Left colon (tissue), 1 donor: Measurements from ENCODE around the gene C17orf113.

GRCh38 chr17:41965603-41966410 lies 788 bp upstream of the CNP start:
- PRO-cap, result bidirectional peak, plus-strand start at chr17:41966032, minus-strand start at chr17:41965839

DNA sequence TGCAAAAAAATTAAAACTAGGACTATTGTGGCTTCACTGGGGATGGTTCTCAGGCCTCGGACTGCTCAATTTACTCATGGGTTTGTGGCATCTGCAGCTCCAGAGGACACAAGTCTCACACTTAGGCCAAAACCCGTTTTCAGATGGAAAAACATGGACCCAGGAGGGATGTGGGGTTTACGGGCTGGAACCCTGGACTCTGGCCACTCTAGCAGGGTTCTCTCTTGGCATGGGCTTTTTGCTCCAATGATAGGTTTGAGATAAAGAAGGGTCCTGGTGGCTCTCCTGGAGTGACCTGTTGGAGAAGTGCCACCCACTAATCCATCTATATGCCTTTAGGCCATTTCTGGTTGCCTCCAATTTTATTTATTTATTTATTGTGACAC lies 2.6 kb downstream of the CNP start:
- PRO-cap, result no peak

GRCh38 chr17:41984497-41984841 lies 17.9 kb downstream of the CNP start:
- PRO-cap, result no peak

DNA sequence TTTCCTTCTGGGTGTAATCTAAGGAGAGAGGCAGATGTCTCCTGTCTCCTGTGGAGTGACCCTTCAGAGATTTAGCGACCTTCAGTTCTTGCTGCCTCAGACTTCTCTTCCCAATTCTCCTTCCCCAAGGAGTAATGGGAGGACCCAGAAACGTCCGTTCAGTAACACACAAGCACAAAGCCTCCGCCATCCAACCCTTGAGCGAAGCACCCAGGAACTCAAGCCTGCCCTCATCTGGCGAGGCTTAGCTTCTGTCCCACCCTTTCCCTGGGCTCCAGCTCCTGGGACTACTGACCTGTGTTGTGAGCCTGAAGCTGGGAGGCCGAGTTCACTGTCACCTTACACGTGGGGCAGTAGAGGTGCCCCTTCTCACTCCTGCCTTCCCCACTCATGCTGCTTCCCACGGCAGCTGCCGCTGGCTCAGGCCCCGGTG lies 8.6 kb downstream of the NKIRAS2 start:
- PRO-cap, result no peak

GRCh38 chr17:42039757-42040625 lies 10.4 kb downstream of the C17orf113 start:
- PRO-cap, result unidirectional peak, minus-strand start at chr17:42039813

GRCh38 chr17:42050316-42051359 lies at the start of gene C17orf113:
Gene C17orf113, minus strand, starts transcription at chr17:42050601.
- PRO-cap, result bidirectional peak, plus-strand start at chr17:42050812, minus-strand start at chr17:42050556

DNA sequence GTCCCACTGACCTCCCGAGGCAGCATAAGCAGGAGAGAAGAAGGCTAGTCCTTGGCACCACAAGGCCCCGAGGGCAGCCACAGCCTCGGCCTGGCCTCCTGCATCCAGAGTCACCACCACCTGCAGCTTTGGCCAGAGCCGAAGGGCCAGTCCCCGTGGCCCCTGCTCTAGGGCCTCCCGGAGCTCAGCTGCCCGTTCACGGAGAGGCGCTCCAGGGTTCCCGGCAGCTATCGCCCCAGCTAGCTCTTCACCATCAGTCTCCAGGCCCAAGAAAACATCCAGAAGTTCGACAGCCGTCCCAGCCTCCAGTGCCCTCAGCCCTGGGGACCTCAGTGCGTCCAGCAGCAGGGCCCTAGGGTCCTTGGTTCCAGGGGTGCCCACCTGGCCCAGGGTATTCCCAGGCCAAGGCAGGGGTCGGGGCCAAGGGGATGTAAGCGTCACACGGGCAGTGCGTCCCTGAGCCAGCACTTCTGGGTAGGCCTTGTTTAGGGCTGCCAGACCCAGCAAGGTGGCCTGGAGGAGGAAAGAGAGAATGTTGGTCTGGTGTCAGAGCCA lies 2.0 kb downstream of the GHDC start:
- PRO-cap, result no peak

- PRO-cap, result no peak
Observed at GRCh38 chr17:42193187-42193772, 1.0 kb downstream of the GHDC start.

DNA sequence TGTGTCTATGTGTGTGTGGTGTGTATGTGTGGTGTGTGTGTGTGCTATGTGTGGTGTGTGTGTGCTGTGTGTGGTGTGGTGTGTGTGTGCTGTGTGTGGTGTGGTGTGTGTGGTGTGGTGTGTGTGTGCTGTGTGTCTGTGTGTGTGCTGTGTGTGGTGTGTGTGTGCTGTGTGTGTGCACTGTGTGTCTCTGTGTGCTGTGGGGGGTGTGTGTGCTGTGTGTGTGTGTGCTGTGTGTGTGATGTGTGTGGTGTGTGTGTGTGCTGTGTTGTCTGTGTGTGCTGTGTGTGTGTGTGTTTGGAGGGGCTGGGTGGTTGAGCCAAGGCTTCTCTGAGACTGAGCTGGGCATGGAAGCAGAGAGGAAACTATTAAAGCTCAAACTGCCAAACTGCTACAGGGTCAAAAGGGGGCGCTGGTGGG lies 27.6 kb upstream of the GHDC start:
- PRO-cap, result no peak

DNA sequence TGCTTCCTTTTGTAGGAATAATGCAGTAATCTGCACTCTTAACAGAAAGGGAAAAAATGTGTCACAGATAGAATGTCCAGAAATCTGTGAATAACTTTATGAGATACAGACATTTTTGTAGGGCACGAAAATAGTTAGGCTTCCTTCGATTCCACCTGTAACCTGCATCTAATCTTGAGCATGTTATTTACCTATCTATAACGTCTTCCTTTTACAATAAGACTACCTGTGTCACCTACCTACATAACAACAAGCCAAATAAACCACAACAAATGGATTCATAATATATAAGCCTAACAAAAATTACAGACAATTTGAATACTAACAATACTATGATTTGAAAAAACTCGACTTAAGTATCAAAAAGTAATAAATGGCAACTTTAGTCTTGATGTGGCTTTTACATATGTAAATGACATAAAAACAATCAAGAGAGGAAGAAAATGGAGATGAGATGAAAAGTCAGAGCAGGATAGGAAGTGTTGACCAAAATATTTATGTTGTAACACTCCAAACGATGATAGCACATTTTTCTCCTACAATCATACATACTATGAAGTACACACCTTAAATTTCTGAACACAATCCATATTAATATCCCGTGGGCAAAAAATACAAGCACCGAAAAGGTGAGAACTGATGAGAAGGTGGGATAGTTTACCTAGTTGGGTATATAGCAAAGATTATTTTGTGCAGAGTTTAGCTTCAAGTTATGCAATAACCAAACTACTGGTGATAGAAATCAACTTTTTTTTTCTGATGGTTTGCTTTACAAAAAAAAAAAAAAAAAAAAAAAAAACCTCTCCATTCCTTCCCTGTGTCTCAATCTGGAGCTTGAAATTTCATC lies 2.5 kb downstream of the STAT5B start:
- PRO-cap, result no peak

DNA sequence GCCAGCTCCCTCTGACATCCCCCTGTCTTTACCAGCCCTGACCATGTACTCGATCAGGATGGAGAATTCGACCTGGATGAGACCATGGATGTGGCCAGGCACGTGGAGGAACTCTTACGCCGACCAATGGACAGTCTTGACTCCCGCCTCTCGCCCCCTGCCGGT lies 22.1 kb downstream of the STAT5A start:
- PRO-cap, result no peak

DNA sequence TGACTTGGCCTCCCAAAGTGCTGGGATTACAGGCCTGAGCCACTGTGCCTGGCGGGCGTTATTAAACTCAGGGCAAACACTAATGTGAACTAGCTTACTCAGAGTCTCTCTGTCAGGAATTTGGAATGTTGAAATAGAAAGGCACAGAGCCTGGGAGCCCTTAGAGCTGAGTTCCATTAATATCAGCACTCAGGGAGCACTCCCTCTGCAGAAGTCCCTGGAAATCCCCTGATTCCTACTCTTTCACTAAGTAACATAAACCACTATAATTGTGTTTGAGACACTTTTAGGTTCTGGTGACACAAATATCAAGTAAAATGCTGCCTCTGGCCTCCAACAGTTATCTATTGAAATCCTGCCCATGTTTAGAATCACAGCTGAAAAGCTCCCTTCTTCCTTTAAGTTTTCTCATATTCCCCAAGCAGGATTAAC lies 10.2 kb upstream of the STAT3 start:
- PRO-cap, result no peak

- PRO-cap, result unidirectional peak, plus-strand start at chr17:42400380
Observed at GRCh38 chr17:42400075-42401106, 12.1 kb upstream of the STAT3 start.

DNA sequence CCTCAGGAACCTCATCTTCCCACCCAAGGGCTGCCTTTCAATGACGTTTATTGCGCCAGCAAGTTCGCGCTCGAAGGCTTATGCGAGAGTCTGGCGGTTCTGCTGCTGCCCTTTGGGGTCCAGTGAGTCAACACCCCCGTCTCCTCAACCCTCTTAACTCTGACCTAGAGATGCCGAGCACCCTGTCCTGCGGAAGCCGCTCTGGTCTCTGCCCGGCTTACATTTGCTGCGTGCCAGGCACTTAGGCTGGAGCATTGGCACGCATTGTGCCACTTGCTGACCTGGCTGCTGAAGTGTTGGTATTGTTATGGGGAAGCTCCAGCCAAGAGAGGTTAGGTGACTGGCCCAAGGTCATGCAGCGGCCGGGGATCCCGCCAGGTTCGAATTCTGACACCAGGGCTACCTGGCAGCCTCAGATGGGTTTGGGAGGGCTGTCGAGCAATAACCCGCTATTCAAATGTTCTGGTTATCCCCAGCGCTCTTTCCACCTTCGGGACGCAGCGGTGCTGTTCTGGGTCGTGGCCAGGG lies 5.1 kb upstream of the HSD17B1 start:
- PRO-cap, result no peak

DNA sequence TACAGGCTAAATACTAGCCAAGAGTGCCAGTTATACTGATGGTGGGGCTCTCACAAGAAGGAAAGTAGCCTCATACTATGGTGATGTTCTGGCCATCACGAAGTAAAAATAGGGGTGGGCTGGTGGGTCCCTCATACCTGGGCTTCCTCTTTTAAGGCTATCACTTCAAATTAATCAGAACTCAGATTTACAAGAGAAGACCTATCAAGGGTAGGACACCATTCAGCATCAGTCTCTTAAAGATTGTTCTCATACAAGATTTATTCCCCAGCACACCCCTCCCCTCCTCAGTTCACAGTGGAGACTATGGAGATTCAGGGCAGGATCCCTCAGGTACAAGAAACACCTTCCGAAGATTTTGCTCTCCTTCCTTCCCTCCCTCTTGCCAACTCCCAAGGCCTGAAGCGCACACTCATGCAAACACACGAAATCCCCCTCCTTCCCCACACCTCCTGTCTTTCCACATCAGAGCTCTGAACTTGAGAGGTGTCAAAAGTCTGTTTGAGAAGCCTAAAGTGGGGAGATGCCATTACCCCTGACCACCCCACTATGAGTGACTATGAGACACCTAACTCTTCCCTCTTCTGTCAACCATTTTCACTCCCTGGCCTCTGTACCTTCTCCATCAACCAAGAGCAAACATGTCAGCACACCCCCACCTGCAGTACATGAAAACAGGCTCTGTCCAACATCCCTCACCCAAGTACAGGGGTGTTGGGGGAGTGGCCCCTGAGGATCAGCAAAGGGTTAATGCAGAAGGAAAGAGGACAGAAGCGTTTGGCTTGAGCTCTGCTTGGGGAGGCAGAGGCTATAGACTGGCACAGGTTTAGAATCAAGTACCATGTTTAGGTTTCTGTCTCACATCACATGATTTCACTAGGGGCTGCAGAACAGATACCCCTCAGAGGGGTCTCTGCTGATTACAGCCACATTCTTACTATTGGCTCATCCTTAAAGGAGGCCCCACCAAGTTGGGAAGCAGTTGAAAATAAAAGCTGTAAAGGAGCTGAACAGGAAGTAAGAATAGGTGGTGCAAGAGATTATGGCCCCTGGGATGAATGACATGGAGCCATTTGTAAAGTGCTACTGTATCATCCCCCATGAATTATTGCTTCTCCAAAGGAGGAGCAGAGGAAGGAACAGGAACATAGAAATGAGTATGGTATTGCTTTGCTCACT lies 2.1 kb upstream of the PSMC3IP start:
- PRO-cap, result no peak

GRCh38 chr17:42749642-42750016 lies 4.8 kb upstream of the EZH1 start:
- PRO-cap, result no peak

DNA sequence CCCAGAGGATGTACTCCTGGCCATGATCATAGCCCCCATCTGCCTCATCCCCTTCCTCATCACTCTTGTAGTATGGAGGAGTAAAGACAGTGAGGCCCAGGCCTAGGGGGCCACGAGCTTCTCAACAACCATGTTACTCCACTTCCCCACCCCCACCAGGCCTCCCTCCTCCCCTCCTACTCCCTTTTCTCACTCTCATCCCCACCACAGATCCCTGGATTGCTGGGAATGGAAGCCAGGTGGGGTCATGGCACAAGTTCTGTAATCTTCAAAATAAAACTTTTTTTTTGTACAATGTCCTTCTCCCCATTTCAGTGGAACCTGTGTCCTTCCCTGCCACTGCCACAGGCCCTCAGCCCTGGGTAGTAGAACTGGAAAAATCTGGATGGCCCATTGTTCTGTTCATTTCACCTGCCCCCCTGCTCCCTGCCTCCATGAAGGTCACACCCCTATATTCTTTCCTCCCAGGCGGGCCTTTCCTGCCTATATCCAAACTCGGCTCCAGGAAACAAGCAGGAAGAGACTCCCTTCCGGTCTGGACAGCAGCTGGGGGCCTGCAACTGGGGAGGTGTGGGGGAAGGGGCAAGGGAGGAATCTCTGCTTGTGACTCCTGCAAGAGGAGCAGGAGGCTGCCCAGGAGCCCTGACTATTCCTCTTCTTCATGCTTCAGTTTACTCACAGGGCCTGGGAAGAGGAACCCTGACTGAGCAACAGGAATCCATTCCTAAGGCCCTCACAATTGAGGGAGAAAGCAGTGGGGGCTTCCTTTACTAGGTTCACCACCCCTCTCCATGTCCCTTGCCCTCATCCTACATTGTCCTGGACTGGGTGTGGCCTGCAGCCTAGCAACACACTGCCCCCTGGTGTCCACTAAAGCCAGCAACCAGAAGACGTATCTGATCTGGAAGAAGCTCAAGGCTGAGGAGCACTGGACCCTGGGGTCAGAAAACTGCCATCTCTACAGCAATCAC lies 2.0 kb downstream of the RAMP2 start:
- PRO-cap, result unidirectional peak, minus-strand start at position 360 of the sequence

DNA sequence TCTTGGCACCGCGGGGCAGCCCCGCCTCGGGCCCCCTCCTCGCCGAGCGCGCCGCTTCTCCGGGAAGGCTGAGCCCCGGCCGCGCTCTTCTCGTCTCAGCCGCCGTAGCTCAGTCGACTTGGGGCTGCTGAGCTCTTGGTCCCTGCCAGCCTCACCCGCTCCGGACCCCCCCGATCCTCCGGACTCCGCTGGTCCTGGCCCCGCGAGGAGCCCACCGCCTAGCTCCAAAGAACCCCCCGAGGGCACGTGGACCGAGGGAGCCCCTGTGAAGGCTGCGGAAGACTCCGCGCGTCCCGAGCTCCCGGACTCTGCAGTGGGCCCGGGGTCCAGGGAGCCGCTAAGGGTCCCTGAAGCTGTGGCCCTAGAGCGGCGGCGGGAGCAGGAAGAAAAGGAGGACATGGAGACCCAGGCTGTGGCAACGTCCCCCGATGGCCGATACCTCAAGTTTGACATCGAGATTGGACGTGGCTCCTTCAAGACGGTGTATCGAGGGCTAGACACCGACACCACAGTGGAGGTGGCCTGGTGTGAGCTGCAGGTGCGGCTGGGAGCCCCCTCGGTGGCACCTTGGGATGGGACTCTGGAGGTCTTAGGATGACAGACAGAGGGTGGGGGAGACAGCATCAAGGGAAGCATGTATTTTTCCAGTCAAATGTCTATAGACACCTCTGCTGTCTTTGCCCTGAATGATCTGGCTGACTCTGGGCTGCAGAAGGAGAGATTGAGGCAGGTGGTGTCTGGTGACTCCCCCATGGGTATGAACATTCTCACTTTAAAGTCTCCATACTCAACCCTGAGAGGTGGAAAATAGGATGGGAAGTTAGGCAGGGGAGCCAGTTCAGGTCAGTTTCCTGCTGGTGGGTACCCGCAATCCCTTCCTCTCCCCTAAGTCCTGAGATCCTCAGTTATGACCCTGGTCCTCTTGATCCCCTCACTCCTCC lies 639 bp downstream of the WNK4 start:
- PRO-cap, result no peak

DNA sequence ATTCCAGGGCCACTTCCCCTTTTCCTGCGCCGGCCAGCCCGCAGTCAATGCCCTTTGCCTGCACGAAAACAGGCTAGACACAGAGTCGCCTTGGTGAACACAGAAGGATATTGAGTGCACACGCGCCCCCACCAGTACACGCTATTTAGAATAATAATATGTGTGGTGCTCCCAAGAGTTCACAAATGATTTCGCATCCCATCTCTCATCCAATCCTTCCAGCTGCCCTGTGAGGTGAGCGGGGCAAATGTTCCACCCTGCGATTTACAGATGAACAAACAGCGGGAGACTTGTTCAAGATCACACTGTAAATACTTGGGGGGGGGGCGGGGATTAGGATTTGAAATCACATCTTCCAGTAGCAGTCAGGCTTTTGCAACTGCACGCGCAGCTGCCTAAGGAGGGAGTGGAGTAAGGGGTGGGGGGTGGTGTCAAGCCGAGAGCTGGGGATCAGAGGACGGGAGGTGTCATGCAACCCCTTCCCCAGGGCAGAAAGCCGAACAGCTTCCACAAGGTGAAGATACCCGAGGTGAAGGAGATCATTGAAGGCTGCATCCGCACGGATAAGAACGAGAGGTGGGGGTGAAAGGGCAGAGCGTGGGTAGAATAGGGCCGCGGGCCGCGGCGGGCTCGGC lies 4.3 kb downstream of the WNK4 start:
- PRO-cap, result unidirectional peak, plus-strand start at position 438 of the sequence

DNA sequence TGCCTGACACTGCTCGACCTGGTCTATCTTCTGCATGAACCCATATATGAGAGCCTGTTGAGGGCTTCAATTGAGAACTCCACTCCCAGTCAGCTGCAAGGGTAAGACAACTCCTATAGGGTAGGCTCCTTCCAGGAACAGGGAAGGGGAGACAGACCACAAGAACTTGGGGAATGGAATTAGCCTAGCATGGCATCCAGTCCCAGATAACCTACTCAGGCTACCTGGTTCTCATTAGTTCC lies 8.0 kb downstream of the CNTD1 start:
- PRO-cap, result no peak